Bronchus fibroblast of lung (primary cell): ENCODE measurements around a stretch of chr9.

DNA sequence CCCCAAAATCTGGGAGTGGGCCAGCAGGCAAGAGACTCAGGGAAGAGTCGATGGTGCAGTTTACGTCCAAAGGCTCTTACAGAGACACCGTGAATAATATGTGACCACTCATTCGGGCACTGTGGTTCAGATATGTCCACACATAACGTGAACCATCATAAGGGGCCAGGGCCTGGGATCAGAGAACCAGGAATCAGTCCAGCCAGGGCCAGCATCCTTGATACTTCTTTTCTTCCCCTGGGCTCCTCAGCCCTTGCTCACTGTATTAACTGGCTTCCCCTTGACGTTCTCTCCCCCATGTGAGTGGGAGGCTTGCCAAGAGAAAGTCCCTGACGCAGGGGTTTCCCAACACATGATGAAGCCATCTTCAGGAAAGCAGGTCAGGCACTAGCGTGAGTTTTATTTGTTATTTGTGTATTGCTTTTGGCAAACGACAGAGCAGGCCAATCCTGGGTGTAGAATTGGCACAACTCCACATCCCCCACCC, 165.4 kb upstream of the NFIL3 start:
- RAMPAGE, long total RNA: no peak

GRCh38 chr9:92077054-92077811, 38.0 kb downstream of the SPTLC1 start:
- RAMPAGE, long total RNA: no peak

DNA sequence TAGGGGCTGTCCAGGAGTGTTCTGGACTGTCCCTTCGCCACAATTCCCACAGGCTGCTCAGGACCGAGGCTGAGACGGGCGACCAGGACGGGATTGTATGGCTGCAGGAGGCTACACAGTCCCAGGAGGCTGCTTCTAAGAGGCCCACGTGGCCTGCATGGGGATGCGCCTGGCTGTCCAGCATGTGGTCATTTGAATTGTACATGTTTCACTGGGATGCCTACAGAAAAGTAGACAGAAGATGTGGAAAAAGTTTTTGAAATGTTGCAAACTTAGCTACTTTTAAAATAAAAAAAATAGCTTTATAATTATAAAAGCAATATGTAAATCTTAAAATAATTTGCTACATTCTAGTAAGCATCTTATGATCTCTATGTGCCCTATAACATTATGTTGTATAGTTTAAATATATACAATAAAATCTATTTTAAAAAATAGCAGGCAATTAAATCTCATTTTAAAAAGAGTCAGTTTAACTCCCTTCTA, 32.7 kb upstream of the SPTLC1 start:
- RAMPAGE, long total RNA: no peak

DNA sequence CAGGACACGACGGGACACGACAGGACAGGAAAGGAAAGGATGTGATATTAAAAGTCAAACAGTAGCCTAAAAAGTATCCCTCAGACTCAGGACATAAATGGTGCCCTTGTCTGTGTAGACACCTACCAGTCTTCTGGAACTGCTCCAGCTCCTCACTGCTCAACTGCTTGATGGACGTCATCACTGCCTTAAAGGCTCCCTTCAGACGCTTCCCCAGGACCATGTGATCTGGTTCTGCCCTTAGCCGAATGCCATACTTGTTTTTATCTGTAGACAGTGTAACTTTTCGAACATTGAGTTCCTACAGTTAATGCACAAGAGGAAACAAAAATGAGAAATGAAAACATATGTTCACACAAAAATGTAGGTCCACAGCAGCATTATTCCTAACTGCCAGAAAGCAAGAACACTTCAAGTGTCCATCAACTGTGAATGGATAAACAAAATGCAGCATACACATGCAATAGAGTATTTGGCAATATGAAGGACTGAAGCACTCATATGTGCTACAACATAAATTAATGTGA, 46.2 kb downstream of the IARS1 start:
- RAMPAGE, long total RNA: no peak

DNA sequence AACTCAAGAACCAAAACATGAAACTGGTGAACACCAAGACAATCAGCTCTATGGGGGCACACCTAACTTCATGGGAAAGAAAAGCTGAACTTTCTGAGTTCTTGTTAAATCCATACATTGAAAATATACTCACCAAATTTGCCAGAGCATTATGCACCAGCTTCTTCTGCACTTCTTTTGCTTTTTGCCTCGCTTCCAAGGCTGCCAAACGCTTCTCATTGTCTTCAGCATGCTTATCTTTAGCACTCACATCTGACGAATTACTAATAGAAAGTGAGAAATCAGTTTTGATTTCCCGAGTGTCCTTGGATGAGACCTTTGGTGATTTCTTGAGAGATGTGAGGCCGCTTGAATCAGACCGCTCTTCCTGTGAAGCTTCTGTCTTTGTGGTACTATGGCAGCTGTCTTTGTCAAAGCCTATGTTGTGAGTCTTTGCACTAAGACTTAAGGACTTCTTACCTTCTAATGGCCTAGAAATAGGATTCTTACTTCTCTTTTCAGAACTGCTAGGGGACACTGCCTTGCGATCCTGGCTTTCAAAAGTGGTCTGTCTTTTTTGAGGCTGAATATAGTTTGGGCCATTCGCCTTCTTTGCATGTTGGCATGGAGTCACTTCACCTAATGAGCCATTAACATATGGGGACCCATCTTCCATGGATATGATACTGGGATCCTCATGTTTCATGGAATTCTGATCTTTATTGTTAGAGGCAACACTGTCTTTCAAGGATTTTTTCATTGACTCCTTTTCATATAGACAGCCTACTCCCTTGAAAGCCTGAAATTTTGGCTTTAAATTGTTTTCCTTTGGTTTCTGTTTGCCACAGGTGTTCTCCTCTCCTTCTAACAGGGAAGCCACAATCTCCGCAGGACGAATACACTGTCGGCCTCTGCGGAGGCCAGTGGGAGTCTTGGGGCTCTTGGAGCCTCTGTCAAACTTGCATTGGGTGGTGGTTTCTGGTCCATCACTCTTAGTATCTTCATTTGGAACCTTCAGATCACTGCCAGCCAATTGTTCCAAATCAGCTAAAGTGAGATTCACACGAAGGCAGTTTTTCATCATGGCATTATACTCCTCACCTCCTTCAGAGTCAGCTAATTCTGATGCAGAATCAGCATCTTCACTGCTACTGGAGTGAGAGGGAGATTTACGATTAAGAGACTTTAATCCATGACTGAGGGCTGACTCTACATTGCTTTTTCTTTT, 10.6 kb downstream of the NOL8 start:
- RAMPAGE, long total RNA: no peak

GRCh38 chr9:92410245-92410578, 5.8 kb upstream of the OGN start:
- RAMPAGE, long total RNA: no peak

- RAMPAGE, long total RNA: no peak
These were observed 53.4 kb downstream of the IPPK start for GRCh38 chr9:92616188-92617308.

GRCh38 chr9:92738498-92738879, 26.1 kb downstream of the BICD2 start:
- RAMPAGE, long total RNA: no peak

- RAMPAGE, long total RNA: no peak
These were observed 14.6 kb downstream of the FGD3 start for GRCh38 chr9:92961833-92962322.

- RAMPAGE, long total RNA: no peak
These were observed 17.9 kb downstream of the FGD3 start for GRCh38 chr9:92965081-92965853.

DNA sequence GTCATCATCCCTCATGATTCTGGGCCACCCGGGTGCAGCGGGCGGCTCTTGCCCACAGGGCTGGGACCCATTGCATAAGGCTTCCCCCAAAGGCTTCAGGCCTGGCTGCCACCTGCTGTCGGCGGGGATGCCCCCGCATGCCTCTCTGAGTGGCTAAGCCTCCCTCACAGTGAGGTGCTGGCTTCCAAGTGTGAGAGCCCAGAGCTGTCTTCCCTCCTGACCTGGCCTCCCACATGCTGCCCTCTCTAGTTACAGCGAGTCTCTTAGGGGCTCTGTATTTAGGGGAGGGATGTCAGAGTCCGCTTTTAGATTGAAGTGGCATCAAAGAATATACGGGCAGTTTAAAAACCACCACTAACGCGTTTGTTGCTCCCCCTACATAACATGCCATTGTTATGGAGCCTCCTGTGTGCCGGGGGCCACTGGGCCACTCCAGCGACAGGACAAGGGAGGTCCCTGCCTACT, 21.9 kb downstream of the FGD3 start:
- RAMPAGE, long total RNA: no peak

- RAMPAGE, long total RNA: no peak
These were observed 33.3 kb upstream of the SUSD3 start for GRCh38 chr9:93025214-93025638.

GRCh38 chr9:93043005-93043713, 15.3 kb upstream of the SUSD3 start:
- RAMPAGE, long total RNA: no peak

DNA sequence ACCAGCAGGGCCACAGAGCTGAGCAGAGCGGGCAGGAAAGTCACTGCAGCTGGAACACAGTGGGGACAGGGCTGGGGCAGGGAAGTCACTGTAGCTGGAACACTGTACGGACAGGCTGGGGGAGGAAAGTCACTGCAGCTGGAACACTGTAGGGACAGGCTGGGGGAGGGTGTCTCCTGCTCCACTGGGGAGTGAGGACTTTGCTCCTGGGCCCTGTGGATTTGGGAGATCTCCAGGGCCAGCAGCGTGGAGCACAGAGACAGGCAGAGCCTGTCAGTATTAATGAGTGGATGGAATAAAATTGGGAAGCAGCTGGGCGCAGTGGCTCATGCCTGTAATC, 8.9 kb upstream of the SUSD3 start:
- RAMPAGE, long total RNA: no peak

DNA sequence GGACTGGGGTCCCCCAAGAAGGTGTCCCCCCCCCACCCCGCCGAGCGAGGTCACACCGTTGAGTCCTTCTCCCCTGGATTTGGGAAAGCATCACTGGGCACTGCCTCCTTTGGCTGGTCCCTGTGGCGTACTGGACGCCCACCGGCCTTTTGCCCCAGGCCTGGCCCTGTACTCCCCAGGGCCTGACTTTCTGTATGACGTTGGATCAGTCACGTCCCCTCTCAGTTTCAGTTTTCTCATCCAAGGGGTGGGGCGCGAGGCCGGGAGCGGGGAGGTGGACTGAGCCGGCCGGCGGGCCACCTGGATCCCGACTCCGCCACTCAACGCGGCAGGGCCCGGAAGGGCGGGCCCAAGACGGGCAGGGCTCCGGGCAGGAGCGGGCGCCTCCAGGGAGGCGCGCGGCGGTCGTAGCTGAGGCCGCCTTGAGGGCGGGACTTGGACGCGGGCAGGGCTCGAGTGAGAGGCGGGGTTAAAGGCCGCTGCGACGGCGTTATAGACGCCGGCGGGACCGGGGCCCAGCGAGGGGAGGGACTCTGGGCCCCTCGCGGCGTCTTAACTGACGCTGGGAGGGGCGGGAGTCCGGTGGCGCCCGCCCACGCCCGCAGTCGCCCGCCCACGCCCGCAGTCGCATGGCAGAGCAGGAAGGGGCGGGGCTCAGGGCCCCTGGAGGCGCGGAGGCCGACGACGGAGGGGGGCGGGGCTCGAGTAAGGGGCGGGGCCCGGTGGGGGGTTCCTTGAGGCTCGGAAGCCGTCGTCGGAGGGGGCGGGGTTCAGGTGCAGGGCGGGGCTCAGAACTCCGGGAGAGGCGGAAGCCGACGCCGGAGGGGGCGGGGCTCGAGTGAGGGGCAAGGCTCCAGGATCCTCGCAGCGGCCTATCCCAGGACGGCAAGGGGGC, 601 bp upstream of the CARD19 start:
- RAMPAGE, long total RNA: no peak

DNA sequence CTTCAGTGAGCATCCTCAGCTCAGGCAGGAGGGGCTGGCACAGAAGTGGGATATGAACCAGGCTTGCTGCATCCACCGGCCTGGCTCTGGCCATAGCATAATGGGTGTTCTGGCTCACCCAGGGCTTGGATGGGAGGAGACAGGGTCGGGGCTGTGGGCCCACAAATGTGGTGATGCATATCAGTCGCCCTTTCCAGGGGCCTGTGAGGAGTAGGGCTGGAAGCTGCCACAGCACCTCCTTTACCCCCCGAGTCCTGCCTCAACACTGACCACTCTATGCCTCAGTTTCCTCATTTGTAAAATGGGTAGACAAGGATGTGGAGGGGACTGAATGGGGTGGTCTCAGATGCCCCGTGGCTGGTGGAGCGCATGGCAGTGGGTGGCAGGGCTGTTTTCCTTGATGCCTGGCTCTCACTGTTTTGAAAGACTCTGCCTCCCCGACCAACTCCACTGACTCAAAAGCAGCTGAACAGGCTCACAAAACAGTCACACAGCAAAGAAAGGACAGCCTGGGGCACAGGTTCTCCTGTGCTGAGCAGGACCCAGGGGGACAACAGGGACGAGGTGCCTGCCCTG, 3.6 kb downstream of the NINJ1 start:
- RAMPAGE, long total RNA: no peak

DNA sequence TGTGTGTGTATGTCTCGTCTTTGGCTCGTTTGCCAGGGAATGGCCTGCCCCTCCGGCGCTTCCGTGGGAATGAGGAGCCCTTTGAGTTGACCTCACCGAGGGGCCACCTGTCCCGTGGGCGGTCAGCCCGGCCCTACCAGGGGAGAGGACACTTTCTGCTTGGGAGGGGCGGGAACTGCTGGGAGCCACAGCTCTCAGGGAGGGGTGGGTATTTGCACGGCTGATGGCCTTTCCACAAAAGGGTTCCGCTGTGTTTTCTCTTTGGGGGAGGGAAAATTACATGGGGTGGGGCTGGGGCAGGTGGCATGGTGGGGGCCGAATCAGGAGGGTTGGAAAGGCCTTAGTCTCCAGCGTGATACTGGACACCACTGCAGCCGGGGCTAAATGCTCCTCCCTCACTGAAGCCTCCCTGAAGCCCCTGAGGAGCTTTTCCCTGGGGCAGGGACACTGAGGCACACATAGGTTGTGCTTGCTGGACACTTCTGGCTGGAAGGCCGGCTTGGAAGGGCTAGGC, 18.5 kb downstream of the WNK2 start:
- RAMPAGE, long total RNA: no peak

DNA sequence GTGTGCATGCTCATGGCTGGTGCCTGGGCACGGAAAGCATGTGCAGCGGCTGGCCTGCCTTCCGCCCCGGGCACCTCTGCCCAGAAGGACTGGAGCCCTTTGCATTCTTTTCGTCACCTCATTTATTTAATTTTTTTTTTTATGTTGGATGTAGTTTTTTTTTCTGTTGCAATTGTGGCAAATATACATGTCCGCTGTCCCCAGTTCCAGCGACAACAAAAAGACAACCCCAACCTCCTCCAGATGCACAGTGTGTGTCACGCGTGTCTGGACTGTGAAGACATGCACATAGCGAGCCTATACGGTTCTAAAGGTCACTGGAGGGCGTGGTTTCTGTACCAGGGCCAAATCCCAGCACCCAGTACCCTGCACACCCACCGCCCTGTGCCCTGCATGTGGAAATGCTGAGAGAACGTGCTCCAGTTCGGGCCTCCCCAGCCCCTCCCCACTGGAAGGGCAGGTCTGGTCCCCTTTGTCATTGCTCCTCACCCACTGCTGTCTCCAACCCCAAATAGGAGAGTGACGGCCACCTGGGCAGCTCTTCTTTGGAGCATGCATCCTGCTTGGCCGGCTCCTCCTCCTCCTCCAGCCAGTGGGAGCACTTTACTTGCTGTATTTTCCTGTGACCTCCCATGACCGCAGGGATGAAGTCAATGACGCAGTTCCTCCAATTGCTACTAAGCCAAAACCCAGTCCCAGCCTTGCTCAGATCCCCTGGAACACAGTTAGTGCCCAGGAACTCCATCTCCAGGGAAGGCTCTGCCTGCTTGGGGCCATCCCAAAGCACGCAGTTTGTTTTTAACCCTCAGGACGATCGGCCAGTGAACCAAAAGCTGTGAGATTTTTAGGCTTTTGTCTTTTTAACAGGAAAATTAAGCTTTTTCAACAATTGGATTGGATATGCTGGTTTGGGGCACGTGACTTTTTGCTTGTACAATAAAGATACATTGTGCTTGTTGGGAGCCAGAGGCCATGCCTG, 116.7 kb downstream of the WNK2 start:
- RAMPAGE, long total RNA: no peak

GRCh38 chr9:93503782-93504423, 50.5 kb upstream of the FAM120AOS start:
- RAMPAGE, long total RNA: no peak

DNA sequence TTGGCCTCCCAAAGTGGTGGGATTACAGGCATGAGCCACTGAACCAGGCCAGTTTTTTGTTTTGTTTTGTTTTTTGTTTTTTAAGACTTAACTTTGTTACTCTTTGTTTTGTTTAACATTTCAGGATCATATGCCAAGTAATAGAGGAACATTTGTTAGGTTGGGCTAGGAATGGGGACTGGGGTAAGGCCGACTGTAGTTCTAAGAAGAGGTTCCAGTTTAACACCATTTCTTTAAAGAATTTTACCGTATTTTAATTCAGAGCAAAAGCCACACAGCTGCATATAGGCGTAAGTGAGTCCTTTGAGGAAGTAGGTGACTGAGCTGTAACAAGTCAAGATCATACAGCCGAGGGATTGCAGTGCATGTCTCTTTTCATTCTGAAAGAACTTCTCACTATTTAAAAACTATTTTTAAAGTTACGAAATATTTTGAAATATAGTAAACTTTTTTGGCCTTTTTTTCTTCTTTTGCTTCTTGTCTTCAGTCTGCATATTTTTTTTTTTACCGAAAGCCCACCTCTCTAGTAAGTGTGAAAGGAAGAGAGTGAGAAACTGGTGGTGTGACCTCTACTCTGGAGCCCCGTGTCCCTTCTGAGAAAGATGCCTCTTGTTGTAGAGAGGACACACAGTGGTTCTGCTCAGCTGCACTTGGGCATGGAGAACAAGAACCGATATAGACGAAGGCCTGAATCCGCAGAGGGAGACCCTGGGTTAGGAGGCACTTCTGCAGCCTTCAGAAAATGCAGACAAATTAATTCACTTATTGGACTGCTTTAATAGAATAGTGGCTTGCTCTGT, 58.9 kb upstream of the FAM120AOS start:
- RAMPAGE, long total RNA: no peak